ENCODE data around the gene BATF.

- RRBS: no CpG with 5 or more reads among the region's 3 CpGs
Observed at GRCh38 chr14:73816400-73816762, 35.2 kb upstream of the PTGR2 start.

DNA sequence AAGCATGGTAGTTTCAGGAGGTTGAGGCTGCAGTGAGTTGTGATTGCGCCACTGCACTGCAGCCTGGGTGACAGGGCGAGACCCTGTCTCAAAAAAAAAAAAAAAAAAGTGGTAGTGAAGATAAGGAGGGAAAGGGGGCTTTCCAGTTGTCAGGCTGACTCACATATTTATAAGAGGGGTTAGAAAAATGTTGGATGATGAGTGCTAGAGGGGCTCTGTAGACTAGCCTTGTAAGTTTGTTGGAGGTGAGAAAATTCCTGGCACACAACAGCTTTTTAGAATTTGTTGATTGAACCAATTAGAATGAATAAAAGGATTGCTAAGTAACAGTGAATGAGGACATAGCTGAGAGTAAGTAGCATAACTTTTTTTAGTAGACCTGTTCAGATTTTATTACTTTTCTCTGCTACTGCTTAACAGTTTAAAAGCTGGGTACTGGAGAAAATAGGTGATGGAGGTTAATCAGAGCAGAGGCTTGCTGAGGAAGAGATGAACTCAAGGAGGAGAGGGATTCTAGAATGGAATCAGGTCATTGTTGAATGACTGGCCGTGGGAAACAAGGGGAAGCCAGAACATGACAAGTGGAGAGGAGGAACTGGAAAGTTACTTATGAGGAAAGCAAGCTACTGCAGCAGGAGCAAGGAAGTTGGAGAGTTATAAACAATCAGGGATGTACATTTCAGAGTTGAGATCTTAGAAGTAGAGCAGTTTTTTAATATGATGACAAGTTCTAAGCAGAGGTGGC, 24.3 kb downstream of the ZNF410 start:
- RRBS: no CpG with 5 or more reads among the region's 3 CpGs

DNA sequence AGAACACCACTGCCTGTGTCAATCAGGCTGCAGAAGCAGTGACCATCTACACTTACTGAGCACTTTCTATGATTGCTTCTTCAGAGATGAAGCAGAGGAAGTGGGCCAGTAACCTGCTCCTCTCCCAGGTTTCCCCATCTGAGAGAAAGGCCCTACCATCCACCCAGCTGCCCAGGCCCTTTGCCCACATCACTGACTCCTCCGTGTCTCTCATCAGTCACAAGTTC, 7.0 kb downstream of the FAM161B start:
- RRBS: no CpG with 5 or more reads among the region's 1 CpG

DNA sequence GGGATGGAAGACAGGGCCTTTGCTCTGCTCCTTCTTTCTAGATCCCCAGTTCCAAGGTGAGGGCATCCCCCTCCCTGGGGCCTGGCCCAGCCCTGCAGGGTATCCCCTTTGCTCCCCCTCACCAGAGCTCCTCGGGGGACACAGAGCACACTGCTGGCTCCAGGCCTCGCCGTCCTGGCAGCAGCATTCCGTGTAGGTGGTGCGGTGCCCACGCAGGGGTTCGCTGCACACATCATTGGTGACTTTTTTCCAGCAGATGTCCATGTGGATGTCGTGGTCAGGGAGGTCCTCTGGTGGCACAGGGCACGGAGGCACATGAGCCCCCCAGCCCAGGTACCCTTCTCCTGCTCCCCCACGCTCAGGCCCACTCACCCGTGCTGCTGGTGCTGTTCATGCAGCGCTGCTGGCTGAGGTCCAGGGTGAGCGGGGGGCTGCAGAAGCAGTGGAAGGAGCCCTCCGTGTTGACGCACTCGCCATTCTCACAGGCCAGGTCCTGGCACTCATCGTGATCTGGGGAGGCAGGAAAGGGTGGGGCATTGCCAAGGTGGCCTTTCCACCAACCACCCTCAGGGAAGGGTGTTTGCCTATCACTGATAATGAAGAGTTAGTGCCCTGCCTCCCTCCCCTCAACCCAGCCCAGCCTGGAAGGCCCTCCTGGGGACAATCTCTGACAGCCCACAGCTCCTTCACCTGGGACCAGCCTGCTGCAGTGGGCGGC, 9.7 kb downstream of the ISCA2 start:
- RRBS: no CpG with 5 or more reads among the region's 18 CpGs

DNA sequence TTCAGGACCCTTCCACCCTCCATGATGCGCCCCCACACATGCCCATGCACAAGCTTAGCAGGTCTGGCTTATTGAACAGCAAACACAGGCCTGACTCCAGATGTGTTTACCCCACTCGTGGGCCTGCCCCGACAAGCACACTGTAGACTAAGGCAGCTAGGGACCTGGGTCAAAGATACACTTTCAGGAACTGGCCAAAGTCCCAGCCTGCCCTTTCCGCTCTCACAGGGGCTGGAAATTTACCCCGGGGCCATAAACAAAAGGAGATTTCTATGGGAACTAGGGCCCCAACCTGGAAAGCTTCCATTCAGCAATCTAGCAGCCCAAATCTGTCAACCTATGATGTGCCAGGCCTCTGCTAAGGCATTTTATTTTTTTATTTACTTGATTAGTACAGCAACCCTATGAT, 41.8 kb downstream of the LTBP2 start:
- RRBS: no CpG with 5 or more reads among the region's 5 CpGs

DNA sequence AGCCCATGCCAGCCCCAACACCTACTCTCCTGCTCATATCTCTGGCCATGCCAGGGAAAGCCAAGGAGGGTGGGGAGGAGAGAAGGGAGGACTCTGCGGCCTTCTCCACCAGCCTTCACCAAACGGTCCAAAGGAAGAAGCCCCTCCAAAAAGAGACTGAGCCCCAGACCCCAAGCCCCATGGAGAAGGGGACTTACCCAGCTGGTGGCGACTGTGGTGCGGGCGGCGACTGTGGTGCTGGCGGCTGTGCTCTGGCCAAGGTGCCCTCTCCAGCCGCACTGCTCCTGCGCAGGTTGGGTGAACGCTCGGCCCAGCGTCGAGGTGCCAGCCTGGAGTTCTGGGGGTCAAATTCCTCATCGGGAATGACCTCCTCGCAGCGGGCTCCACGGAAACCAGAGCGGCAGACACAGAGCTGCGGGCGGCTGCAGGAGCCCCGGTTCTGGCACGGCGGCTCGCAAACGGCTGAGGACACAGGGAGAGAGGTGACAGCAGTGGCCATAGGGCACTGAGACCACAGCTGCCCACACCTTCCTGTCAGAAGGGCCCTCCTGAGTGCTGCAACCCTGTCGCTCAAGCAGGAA, 26.3 kb downstream of the LTBP2 start:
- RRBS: no CpG with 5 or more reads among the region's 26 CpGs

DNA sequence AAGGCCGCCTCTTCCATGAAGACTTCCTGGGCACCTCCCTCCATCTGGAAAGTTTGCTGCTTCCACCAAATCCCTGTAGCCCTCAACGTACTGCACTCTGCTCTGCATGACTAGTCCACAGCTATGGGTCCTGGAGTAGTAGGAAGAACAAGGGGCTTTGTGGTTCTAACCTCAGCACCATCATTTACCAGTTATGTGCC, 8.4 kb upstream of the LTBP2 start:
- RRBS: no CpG with 5 or more reads among the region's 2 CpGs

- RRBS: no CpG with 5 or more reads among the region's 8 CpGs
Observed at GRCh38 chr14:74652712-74653484, 40.9 kb upstream of the LTBP2 start.

DNA sequence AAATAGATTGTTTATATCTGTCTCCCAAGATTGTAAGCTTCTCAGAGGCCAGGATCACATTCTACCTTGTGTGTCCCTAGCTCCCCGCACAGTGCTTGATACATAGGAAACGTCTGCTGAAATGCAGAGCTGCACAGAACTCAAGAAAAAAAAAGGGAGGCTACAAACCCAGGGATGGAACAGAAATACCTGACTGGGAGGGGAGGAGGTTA, 43.3 kb upstream of the LTBP2 start:
- RRBS: no CpG with 5 or more reads among the region's 2 CpGs

- RRBS: no CpG with 5 or more reads among the region's 3 CpGs
Observed at GRCh38 chr14:74898468-74898899, 16.8 kb downstream of the DLST start.

DNA sequence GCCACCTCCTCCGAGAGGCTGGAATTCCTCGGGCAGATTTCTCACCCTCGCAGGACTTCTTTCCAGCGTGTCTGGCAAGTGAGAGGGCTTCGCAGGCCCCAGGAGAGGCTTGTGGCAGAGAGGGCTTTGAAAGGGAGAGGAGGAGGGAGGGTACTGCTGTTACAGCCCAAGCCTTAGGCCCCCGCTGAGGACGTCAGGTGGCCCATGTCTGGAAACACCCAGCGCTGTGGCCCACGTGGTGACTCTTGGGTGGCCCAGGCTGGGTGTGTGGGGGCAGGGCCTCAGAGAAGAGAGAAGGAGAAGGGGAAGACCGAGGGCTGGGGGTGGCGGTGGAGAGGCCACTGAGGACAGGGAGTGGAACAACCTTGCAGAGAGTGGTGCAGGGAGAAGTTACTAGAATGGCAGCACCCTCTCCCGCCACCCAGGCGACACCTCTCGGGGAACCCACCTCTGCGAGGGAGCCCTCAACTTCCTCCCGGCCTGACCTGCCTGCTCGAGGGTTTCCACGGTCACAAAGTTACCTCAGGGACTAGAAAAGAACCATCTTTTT, 11.7 kb upstream of the RPS6KL1 start:
- RRBS: no CpG with 5 or more reads among the region's 18 CpGs

GRCh38 chr14:74948155-74948971, 7.0 kb downstream of the PGF start:
- RRBS: 84% methylated on average over 10 of the region's 25 CpGs

GRCh38 chr14:75070165-75070817, 850 bp downstream of the ZC2HC1C start:
- RRBS: no CpG with 5 or more reads among the region's 14 CpGs

DNA sequence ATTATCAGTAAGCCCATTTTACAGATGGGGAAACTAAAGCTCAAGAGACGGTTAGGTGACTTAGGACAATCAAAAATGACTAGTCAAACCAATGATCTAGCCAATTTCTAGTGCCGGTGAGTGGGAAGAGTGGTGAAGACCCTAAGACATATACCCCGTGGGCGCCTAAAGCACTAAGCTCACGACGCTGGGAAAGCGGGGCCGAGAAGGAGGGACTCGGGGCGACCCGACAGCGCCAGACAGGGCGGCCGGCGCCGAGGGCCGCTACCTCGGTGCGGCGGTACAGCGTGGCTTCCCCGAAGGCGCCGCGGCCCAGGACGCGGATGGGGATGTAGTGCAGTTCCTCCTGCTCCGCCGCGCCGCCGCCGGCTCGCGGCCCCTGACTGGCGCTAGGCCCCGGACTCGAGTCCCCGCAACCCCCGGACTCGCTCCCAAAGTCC, 393 bp downstream of the NEK9 start:
- RRBS: 4% methylated on average over 2 of the region's 41 CpGs

DNA sequence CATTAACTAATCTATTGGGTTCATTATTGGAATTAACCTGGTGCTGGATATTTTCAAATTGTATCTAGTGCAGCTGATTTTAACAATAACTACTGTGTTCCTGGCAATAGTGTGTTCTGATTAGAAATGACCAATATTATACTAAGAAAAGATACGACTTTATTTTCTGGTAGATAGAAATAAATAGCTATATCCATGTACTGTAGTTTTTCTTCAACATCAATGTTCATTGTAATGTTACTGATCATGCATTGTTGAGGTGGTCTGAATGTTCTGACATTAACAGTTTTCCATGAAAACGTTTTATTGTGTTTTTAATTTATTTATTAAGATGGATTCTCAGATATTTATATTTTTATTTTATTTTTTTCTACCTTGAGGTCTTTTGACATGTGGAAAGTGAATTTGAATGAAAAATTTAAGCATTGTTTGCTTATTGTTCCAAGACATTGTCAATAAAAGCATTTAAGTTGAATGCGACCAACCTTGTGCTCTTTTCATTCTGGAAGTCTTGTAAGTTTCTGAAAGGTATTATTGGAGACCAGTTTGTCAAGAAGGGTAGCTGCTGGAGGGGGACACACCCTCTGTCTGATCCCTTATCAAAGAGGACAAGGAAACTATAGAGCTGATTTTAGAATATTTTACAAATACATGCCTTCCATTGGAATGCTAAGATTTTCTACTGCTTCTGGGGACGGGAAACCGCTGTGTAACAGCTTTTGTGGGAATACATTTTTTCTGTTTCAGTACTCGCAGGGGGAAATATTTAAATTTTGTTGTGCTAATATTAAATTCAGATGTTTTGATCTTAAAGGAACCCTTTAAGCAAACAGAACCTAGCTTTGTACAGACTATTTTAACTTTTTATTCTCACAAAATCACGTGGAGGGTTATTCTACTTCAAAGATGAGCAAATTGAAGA, 3.4 kb downstream of the FOS start:
- RRBS: no CpG with 5 or more reads among the region's 7 CpGs

DNA sequence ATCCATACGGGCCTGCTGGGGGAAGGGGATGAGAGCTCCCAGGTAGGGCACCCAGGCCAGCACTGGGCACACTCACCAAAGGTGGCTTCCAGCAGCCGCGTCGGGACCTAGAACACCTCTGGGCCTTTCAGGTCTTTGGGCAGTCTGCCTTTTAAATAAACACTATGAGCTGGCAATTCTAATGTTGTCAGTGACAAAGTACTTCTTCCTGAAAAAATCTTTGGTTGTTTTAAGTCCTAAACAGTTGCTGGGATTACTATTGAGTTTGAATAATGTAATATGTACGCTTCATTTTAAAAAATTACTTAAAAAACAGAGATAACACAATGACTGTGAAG, 13.7 kb downstream of the FOS start:
- RRBS: no CpG with 5 or more reads among the region's 5 CpGs

DNA sequence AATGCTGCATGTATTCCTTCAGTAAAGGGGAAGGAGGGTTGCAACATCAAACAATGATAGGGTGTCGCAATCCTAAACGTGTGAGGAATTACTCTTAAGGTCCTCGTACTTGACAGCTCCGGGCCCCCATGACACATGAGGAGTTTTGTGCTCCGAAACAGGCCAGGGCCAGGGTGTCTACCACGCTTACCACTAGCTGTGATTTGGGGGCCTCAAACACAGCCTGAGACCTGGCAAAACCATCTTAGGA, 20.4 kb downstream of the FOS start:
- RRBS: no CpG with 5 or more reads among the region's 6 CpGs

DNA sequence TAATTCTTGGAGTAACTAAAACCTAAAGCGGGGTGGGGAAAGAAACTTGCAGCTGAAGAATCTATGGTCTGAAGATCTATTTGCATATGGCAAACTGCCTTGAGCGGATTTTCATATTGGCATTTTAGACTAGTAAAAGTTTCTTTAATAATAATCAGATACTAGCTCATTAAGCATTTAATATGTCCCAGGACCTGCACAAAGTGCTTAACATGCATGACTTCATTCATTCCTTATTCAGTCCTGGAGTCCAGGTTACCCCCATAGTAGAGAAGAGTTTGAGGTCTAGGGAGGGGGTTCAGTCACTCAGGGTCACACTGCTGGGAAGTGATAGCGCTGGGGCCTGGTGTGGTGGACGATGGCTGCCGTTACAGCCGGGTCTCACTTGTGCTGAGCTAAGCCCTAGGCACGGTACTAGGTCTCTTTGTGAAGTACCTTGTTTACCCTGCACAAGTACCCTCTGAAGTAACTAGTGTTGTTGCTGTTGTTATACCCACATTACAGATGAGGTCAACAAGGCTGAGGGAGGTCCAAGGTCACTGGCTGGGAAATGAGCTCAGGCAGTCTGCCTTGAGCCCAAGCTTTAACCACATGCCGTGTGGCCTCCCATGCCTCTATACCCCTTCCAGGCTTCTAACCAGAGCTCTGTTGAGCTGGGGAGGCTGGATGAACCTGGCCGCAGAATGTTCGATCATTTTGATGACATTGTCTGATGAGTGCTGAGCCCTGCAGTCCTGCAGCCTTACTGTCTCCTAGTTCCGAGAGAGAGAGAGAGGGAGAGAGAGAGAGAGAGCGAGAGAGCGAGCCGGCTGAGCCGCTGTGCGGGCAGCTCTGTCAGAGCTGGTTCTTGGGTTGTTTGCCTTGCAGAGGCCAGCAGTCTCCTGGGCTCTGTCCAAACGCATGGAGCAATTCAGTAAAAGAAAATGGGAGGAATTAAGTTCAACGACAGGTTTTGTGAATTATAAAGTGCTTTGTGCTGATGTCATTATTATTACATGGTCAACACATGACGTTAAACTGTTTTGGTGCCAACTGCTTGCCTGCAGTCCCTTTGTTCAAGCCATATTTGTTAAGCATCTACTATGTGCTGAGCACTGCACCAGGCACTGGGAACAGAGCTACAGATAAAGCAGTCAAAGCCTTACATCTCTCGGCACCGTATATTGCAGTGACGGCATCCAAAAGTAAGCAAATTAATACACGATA, 12.9 kb downstream of the JDP2 start:
- RRBS: no CpG with 5 or more reads among the region's 23 CpGs

GRCh38 chr14:75521914-75522942, at the start of gene BATF:
BATF (plus strand) TSS chr14:75522469.
- RRBS: no CpG with 5 or more reads among the region's 18 CpGs

GRCh38 chr14:75579328-75580295, 1.2 kb downstream of the FLVCR2 start:
- RRBS: no CpG with 5 or more reads among the region's 16 CpGs

Measured in islet of Langerhans (tissue), 1 donor.